Helper T cell (primary cell): ENCODE results near the genes STMN3 and TPD52L2.

DNA sequence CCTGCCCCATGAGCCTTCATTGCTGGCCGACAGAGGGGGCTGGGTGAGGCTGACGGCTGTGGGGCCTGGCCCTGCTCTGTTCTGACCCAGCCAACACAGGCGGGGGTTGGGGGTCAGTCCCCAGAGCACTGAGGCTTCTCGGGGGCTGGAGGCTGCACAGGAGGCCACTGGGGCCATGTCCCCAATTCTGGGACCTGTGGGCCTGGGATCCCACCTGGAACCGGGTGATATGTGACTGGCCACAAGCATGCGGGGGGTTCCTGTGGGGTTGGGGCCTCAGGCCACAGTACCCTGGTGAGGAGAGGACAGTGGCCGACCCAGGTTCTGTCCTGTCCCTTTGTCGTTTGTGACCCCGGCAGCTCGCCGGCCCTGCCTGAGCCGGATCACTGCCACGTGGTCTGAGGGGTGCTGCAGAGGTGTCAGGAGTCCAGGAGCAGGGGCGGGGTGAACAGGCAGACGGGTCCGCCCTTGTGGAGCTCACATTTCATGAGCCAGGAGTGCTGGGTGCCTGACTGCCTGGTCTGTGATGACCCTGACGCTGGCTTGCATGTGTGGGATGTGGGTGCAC is 2.1 kb upstream of the COL20A1 start:
- PRO-cap, 2 experiments: no peak in any of the 2 experiments

DNA sequence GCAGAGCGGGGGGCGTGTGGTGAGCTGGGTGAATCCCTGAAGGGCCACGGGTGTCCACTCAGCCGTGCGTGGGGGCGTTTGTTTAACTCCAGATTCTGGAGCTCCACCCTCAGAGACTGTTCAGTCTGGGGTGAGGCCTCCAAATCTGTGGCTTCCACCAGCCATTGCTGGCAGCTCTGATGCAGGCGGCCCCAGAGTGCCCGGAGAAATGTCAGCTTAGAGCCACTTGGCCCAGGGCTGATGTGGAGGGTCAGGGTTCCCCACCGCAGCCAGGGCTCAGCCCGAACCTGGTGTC is 2.6 kb upstream of the CHRNA4 start:
- PRO-cap, 2 experiments: no peak in any of the 2 experiments

DNA sequence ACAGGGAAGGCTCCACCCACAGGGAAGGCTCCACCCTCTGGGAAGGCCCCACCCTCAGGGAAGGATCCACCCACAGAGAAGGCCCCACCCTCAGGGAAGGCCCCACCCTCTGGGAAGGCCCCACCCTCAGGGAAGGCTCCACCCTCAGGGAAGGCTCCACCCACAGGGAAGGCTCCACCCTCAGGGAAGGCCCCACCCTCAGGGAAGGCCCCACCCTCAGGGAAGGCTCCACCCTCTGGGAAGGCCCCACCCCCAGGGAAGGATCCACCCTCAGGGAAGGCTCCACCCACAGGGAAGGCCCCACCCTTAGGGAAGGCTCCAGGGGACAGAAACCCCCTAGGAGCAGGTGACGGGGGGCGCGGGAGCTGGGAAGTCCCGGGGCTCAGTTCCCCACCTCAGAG is 39.9 kb downstream of the KCNQ2 start:
- PRO-cap, 2 experiments: no peak in any of the 2 experiments

GRCh38 chr20:63554328-63555080 is 545 bp downstream of the FNDC11 start:
- PRO-cap, 2 experiments: peak in 1 of 2 experiments; most common plus-strand start chr20:63554778 (in 1); most common minus-strand start chr20:63554451 (in 1)

GRCh38 chr20:63560035-63560742 is 6.2 kb downstream of the FNDC11 start:
- PRO-cap, 2 experiments: no peak in any of the 2 experiments

GRCh38 chr20:63567777-63568331 is 6.2 kb downstream of the HELZ2 start:
- PRO-cap, 2 experiments: no peak in any of the 2 experiments

DNA sequence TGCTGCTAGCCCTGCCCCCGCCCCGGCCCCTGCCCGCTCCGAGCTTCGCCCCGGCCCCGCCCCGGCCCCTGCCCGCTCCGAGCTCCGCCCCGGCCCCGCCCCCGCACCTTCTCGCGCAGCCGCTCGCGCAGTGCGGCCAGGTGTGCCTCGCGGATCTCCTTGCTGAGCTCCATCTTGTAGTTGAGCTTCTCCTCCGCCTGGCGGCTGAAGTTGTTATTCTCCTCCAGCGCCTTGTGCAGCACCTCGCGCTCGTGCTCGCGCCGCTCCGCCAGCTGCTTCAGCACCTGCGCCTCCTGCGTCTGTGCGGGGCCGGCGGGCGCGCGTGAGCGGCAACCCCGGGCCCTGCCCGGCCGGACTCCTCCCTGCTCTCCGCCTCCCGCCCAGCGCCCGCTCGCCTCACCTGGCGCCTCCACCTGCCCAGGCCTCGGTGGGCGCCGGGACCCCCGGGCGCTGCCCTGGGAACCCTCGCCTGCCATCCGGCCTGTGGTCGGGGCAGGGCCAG is 11.2 kb downstream of the STMN3 start:
- PRO-cap, 2 experiments: peak in 2 of 2 experiments; most common plus-strand start position 139 of the sequence (in 1); most common minus-strand start position 182 of the sequence (in 1)

- PRO-cap, 2 experiments: no peak in any of the 2 experiments
These were observed at the start of gene STMN3 for GRCh38 chr20:63653120-63654338. Gene STMN3, minus strand, starts transcription at chr20:63653424.

- PRO-cap, 2 experiments: no peak in any of the 2 experiments
These were observed 1.7 kb downstream of the TNFRSF6B start for GRCh38 chr20:63697996-63698760.

DNA sequence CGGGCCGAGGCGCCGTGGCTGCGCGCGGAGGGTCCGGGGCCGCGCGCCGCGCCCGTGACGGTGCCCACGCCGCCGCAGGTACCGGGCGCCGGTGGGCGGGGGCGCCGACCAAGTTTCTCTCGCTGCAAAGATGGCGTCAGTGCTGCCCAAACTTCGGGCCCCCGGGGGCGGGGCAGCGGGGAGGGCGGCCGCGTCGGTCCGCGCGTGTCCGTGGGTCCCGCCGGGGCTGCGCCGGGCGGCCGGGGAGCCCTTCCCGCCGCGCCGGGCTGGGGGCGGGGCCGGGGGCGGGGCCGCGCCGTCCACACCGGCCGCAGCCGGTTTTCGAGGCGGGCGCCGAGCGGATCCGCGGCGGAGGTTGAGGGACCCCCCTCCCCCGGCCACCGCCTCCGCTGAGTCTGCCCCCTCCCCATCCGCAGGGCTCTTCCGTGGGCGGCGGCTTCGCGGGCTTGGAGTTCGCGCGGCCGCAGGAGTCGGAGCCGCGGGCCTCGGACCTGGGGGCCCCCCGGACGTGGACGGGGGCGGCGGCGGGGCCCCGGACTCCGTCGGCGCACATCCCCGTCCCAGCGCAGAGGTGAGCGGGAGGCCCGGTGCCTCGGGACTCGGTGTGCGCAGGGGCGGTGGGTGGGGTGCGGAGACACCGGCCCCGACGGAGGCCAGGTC is 515 bp downstream of the SLC2A4RG start:
- PRO-cap, 2 experiments: peak in 1 of 2 experiments; most common plus-strand start position 449 of the sequence (in 1); most common minus-strand start position 357 of the sequence (in 1)

GRCh38 chr20:63831994-63832882 is 1.2 kb upstream of the ZBTB46 start:
- PRO-cap, 2 experiments: no peak in any of the 2 experiments

DNA sequence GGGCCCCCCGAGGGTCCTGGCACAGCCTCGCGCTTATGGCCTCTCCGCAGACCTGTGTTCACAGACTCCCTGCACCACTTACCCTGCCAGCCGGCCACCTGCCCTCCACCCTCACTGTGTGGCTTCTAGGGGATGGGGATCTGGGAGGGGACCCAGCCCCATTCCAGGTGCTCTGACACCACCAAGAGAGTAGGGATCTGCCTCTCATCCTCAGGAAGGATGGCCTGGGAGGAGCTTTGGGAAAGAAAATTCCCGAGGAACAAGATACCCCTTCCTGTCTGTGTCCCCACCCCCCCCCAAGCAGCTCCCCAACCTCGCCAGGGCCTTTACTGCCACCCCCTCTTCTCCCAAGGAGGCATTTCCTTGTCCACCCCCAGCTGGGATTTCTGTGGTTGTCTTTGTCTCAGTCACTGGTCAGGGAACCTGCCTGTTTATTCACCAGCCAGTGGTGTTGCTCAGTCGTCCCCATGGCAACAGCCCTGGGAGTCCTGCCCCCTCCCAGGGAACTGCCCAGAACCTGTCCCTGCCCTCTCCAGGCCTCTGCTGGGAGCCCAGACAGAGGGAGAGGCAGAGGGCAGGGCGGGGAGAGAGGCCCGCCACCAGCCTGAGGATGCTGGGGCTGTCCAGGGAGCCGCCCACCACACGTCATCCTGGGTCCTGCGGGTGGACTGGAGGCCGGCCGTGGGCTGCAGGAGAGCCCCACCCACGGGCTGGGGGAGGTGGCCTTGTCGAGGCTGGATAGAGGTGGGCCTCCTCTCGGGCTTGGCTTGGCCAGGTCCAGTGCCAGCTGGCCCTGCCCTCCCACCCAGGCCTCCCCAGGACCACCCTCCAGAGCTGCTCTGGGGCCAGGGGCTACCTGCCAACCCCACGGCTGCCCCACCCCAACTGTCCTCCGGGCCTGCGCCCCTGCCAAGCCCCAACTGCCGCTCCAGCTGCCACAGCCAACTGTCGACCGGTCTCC is 3.9 kb upstream of the ZBTB46 start:
- PRO-cap, 2 experiments: no peak in any of the 2 experiments

- PRO-cap, 2 experiments: peak in 2 of 2 experiments; most common plus-strand start chr20:63865329 (in 2); most common minus-strand start chr20:63865044 (in 2)
These were observed at the start of gene TPD52L2 for GRCh38 chr20:63864794-63865748. Gene TPD52L2, plus strand, starts transcription at chr20:63865270.

GRCh38 chr20:63881773-63882358 is 13.1 kb upstream of the DNAJC5 start:
- PRO-cap, 2 experiments: no peak in any of the 2 experiments

- PRO-cap, 2 experiments: no peak in any of the 2 experiments
These were observed 9.5 kb upstream of the DNAJC5 start for GRCh38 chr20:63885375-63885959.

DNA sequence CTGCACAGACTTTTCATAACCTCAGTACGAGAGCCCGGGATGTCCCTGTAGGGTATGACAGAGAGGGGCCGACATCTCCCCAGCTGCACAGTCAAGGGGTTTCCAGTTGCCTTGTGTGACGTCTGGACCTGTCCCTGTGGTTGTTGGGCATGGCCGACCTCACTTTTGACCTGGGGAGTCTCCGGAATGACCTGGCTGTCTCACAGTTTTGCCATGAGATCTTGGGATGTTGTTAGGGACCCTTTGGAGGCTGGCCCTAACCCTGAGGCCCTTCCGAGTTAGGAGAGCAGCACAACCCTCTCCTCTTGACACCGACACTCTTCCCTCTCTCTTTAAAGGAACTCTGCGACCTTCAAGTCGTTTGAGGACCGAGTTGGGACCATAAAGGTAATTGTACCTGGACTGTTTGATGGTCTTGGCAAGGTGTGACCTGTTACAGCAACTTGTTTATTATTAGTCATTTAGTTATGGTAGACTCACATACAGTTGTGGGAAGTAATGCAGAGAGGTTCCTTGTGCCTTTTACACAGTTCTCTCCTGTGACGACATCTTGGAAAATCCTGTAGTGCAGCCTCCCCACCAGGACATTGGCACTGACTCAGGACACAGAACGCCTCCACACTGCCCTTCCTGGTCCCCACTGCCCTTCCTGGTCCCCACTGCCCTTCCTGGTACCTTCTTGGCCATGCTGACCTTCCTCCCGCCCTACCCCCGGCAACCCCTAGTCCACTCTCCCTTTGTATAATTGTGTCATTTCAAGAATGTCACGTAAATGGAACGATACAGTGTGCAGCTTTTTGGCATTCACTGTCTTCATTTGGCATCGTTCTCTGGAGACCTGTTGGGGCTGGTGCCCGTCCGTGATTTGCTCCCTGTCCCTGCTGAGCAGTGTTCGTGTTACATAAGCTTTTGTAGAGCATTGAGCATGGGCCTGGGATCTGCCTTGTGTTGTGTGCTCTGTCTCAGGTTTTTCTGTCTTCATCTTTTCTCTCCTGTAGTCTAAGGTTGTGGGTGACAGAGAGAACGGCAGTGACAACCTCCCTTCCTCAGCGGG is 5.7 kb upstream of the DNAJC5 start:
- PRO-cap, 2 experiments: no peak in any of the 2 experiments

DNA sequence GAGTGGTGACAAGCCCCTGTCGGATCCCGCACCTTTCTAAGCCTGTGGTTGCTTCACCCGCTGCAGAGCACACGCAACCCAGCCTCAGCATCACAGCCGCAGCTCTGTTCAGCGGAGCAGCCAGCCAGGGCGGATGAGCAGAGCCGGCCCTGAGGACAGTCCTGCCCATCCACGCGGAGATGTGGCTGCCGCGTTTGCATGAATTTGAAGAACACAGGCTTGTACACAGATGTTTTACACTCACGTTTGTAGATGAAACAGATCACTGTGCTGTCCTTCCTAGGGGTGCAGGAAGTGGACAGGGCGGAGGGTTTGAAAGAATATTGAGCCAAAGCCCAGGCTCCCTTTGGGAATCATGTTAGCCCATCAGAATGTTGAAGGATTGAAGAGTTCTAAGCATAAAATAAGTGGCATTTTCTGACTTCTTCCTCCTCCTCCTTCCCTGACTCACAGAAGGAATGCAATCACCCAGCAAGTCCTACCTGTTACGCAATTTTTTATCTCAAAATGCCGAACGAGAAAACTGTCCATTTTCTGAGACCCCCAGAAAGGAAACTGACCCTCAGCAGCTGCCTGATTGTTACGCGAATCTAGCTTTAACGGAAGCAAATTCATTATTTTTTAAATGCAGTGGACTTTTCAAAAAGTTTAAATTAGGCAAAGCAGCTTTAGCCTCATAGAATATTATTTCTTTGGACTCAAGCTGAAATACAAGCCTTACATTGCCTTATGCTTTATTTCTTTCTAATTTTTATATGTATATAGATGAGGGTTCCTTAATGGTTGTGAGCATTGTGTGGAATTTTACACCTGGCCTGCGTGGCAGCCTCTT is 4.8 kb upstream of the DNAJC5 start:
- PRO-cap, 2 experiments: no peak in any of the 2 experiments

GRCh38 chr20:63894103-63894826 is 661 bp upstream of the DNAJC5 start:
- PRO-cap, 2 experiments: no peak in any of the 2 experiments

DNA sequence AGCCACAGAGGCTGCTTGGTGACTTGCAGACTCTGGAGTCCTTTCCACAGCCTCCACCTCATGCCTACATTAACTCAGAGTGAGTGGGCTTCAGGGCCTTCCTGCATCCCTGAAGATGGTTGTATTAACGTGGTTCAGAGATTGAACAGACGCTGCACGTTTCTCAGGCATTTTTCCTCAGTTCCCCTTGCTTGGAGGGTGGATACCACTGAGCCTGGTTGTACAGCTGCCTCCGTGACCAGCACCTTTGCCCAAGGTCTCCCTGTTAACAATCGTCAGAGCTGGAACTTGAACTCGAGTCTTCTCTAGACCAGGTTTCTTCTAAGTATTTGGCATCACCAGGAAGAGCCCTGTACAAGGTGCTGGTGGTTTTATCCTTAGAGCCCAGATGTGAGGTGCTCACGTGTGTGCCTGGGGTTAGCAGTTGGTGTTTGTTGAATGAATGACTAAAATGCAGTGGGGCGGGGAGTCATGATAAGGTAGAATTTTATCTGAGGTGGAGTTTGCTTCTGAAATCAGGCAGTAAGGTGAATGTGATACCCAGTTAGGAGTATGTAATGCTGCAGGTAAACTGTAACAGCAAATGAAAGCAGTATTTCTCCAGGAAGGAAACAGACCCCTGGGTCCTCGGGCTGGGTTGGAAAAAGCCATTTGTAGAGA is 3.0 kb downstream of the DNAJC5 start:
- PRO-cap, 2 experiments: no peak in any of the 2 experiments

DNA sequence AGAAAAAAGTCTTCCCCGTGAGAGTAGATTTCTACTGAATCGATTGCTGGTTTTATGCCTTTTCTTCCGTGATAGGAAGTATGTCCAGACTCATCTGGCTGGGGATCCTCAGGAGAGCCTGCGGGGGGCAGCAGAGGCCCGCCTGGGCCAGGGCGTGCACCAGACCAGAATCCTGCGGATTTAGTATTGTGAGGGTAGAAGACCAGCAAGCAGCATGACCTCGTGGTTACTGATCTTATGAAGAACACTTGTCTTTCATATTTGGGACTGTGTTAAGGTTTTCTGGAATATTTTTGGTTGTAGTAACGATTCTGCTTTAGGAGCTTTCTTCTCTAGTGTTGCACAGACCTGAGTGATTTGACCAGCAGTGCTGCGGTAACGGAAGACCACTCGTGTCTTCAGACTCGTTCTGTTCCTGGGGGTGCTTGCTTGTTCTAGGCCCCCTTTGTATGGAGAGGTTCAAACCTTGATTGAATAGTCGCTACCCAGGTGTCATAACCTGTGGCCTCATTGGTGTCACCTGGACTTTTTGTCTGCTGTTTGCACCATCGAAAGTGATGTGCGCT is 14.9 kb downstream of the DNAJC5 start:
- PRO-cap, 2 experiments: no peak in any of the 2 experiments